ENCODE measurements around the genes CNTN6 and SUMF1.

DNA sequence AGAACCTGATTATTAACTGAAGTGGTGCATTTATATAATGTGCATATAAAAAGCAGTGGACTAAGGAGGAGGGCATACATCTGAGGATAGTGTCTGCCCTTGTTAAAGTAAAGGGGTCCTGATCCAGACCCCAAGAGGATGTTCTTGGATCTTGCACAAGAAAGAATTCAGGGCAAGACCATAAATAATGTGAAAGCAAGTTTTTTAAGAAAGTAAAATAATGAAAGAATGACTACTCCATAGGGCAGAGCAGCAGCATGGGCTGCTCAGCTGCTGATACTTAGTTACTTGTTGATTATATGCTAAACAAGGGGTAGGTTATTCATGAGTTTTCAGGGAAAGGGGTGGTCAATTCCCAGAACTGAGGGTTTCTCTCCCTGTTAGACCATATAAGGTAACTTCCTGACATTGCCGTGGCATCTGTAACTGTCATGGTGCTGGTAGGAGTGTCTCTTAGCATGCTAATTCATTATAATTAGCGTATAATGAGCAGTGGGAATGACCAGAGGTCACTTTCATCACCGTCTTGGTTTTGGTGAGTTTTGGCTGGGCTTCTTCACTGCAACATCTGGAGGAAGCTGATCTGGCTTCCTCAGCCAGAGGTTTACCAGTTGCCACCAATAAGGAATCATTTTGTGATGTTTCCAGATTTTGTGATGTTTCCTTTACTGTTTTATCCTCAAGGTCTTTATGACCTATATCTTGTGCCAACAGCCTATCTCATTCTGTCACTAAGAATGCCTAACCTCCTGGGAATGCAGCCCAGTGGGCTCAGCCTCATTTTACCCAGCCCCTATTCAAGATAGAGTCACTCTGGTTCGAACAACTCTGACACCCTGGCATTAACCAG is 121.8 kb upstream of the CHL1 start:
- RRBS = no CpG with 5 or more reads among the region's 4 CpGs

DNA sequence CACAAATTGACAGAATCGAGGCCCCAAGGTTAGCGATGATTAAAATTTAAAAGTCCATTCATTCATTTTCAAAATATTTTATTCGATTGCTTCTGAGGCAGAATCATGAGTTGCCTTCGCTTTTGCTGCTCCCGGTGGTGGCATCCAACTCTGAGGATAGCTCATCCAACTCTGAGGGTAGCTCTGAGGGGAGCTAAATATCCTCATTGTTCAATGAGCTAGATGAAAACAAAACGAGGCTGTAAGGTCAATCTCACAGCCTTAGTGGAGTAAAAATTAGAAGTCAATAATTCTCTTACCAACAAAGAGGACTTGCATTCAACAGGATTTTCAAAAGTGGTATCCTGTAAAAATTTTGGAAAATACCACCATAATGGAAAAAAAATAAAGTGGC is 869 bp upstream of the CHL1 start:
- RRBS = no CpG with 5 or more reads among the region's 6 CpGs

- RRBS = no CpG with 5 or more reads among the region's 8 CpGs
Measured at GRCh38 chr3:1092355-1093331, at the start of gene CNTN6. Gene CNTN6 (plus strand): TSS chr3:1093024.

- RRBS = no CpG with 5 or more reads among the region's 1 CpG
Measured at GRCh38 chr3:2222080-2222641, 123.5 kb downstream of the CNTN4 start.

- RRBS = no CpG with 5 or more reads among the region's 9 CpGs
Measured at GRCh38 chr3:3157498-3158060, 21.9 kb downstream of the CRBN start.

DNA sequence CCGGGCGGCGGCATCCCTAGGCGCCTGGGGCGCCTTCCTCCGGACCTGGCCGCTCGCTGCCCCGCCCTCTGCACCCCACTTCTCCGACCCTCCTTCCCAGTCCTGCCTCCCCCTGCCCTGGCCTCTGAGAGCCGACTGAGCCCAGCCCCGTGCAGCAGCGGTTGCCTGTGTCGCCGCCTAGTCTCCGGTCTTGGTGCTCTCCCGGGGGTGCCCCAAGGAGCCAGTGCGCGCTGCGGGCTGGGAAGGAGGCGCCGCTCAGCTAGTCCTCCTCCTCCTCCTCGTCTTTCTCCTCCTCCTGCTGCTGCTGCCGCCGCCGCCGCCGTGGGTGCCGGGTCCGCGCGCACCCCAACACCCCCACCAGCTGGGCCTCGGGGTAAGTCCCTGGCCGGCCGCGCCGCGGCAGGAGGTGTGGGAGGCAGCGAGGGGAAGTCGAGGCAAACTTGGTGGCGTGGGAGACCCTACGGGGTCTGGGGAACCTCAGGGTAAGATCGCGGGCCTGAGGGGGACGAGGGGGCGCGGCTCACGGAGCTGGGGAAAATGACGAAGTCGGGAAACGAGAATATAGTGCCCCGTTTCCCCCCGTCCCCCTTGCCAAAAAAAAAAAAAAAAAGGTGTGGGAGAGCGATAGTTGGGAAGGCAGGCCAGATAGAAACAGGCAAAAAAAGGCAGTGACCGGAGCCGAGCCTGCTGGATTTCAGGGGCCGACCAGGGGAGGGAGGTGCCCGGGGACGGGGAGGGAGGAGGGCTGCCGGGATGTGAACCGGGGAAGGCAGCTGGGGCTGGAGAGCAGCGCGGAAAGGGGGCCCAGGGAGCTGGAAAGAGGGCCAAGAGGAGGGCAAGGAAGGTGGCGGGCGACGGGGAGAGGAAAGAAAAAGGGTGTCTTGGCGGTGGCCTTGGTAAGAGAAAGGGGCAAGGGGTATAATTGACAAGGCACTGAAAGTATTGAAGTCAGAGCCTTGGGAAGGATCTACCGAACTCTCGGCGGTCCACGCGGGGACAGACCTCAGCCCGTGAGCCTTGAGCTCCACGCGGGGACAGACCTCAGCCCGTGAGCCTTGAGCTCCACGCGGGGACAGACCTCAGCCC is 659 bp downstream of the LRRN1 start:
- RRBS = 6% methylated on average over 16 of the region's 78 CpGs

GRCh38 chr3:4350663-4351248 is 47.6 kb downstream of the SETMAR start:
- RRBS = no CpG with 5 or more reads among the region's 2 CpGs

DNA sequence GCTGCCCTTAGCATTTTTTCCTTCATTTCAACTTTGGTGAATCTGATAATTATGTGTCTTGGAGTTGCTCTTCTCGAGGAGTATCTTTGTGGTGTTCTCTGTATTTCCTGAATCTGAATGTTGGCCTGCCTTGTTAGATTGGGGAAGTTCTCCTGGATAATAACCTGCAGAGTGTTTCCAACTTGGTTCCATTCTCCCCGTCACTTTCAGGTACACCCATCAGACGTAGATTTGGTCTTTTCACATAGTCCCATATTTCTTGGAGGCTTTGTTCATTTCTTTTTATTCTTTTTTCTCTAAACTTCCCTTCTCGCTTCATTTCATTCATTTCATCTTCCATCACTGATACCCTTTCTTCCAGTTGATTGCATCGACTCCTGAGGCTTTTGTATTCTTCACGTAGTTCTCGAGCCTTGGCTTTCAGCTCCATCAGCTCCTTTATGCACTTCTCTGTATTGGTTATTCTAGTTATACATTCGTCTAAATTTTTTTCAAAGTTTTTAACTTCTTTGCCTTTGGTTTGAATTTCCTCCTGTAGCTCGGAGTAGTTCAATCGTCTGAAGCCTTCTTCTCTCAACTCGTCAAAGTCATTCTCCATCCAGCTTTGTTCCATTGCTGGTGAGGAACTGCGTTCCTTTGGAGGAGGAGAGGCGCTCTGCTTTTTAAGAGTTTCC is 63.1 kb downstream of the SETMAR start:
- RRBS = no CpG with 5 or more reads among the region's 13 CpGs

DNA sequence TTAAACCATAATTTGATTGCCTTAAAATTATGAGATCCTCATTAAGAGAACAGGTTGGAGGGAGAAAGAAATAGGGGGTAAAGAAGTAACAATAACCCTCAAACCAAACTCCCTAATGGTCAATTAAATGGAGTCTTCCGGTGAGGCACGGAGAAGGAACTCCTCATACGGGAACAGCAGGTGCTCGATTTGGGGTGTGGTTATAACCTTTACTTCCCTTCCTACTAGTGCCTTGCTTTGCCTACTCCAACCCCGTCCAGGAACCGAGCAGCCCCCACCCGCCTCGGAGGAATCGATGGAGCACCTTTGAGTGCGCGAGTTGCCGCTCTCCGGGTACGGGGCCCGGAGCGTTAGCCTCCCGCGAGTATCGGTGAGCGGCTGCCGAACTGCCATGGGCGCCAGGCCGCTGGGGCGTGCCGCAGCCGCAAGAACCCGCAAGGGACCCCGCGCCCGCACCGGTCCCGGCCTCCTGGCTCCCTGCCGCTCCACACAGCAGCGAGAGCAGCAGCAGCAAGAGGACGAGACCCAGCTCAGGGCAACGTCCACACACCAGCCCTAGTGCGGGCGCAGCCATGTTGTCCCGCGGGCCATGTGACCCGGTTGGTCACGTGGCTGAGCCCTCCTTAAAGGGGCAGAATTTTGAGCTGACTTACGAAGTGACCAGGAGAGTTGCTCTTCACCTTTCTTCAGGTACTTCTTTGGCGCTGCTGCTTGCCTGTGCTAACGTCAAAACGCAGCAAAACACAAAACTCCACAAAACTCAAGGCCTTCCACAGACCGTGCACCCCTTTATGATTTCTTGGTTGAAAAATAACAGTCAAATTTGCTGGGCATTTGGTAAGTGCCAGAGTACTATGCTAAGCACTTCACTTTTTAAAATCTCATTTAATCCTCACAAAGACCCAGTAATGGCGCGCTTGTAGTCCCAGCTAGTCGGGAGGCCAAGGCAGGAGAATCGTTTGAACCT is at the start of gene SUMF1:
SUMF1 (minus strand) TSS at position 598 of the 967 bp plus-strand sequence.
- RRBS = 0% methylated on average over 6 of the region's 51 CpGs

- RRBS = no CpG with 5 or more reads among the region's 11 CpGs
Measured at GRCh38 chr3:4581939-4582454, 88.8 kb downstream of the ITPR1 start.

GRCh38 chr3:4584959-4585207 is 91.7 kb downstream of the ITPR1 start:
- RRBS = no CpG with 5 or more reads among the region's 4 CpGs

DNA sequence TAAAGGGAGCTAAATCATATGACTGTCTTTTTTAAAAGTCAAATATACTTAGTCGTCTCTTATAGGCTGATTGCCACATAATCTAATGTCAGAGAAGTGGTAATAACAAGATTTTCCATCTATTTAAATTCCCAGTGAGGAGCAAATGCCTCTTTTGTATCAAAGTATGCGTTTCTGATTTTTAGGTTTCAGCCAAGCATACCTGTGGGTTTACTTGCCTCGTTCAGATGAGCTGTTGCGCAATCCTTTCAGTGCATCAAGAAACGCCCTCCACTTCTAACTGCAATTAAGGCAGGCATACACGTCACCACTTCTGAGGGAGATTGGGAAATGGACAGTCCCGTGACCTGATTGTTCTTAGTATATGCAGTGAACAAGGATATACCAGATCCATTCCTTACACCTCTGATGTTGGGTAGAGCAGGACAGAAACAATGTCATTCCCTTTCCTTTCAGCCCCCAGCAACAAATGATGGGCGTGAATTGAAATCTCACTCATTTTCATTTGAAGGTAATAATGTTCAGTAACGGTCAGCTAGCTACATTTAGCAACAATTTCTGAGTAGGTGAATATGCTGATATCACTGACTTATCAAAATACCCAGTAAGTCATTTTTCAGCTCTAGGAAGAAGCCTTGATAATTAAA is 219.0 kb downstream of the ITPR1 start:
- RRBS = no CpG with 5 or more reads among the region's 9 CpGs

DNA sequence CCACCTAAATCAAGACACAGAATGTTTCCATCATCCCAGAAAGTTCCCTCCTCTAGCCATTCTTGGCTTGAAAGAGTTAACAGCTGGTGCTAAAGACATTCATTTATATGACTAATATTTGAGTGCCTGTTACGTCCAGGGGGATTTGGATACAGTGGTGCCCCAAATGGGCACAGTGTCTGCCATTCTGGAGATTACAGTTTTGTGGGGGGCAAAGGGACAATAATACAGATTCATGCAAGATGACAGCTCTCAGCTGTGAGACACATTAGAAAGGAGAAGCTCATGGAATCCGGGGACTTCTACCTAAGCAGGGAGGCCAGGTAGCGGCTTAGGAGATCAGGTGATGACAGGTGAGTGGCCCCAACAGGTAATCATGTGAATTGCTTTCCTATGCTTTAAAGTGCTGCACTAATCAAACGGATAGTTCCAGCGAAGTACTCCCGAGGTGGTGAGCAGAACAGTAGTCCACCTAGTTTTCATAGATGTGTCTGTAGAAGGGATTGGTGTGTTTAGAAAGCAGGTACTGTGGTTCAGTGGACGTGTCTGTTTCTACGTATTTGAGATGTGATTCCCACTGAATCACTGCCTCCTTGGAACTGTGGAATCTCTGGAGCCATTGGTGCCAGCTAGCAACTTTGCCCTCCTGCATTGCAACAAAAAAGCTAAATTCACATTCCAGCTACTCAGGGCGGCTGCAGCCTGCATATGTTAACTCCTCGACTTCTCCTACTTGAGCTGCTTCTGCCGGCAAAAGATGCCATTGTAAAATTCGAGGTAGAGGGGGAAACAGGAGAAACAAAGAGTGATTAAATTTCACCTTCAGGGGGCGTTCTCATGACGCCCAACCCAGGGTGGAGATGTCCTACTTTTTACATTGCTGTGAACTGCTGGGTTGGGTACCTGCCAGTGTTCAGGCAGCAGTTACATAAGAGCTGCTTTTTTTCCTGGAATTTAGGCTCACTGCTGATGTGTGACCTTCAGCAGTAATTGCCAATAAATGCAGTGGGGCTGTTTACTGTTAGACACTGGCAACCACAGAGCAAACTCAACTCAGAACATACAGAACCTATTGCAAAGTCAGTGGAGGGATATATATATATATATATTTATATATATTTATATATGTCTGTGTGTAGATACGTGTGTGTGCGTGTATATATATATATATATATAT is 227.3 kb downstream of the ITPR1 start:
- RRBS = no CpG with 5 or more reads among the region's 16 CpGs

DNA sequence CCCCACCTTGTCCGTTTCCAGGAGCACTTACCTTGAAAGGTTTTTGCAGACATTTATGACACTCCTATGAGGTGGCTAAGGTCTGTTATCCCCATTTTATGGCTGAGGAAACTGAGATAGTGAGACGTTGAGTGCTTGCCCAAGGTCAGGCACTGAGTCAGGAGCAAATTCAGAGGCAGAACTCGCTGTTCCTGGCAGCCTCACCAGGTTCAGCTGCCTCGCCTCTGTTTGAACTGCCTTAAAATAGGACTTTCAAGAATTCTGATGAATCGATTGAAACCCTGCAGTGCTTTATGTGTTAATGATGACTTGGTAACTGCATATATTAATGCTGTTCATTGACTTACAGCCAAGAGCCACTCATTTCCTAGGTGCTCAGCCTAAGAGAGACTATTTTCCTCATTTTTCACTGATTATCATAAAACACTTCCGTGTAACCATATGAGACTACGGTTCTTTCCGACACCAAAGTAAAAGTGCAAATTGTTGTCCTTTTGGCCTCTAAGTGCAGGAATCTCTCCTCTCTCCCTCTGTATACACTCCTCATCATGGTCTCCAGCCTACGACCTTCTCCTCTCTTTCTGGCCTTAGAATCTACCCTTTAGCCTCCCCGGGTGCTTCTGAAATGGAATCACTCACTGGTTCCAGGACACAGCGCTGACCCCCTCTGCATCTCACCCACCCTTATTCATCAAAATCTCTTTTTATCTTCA is 79.4 kb upstream of the BHLHE40 start:
- RRBS = no CpG with 5 or more reads among the region's 11 CpGs

DNA sequence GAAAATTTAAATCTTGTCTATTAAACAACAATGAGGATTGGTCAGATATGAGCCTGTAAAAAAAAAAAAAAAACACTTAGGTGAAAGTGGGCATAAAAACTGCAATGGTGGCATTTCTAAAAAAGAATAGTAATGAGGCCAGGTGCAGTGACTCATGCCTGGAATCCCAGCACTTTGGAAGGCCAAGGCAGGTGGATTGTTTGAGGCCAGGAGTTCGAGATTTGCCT is 38.4 kb upstream of the BHLHE40 start:
- RRBS = no CpG with 5 or more reads among the region's 1 CpG

- RRBS = no CpG with 5 or more reads among the region's 5 CpGs
Measured at GRCh38 chr3:5185716-5186632, 1.5 kb upstream of the EDEM1 start.

GRCh38 chr3:5187986-5188957 is 765 bp downstream of the EDEM1 start:
- RRBS = 3% methylated on average over 34 of the region's 77 CpGs

- RRBS = no CpG with 5 or more reads among the region's 6 CpGs
Measured at GRCh38 chr3:5189220-5189527, 1.7 kb downstream of the EDEM1 start.

DNA sequence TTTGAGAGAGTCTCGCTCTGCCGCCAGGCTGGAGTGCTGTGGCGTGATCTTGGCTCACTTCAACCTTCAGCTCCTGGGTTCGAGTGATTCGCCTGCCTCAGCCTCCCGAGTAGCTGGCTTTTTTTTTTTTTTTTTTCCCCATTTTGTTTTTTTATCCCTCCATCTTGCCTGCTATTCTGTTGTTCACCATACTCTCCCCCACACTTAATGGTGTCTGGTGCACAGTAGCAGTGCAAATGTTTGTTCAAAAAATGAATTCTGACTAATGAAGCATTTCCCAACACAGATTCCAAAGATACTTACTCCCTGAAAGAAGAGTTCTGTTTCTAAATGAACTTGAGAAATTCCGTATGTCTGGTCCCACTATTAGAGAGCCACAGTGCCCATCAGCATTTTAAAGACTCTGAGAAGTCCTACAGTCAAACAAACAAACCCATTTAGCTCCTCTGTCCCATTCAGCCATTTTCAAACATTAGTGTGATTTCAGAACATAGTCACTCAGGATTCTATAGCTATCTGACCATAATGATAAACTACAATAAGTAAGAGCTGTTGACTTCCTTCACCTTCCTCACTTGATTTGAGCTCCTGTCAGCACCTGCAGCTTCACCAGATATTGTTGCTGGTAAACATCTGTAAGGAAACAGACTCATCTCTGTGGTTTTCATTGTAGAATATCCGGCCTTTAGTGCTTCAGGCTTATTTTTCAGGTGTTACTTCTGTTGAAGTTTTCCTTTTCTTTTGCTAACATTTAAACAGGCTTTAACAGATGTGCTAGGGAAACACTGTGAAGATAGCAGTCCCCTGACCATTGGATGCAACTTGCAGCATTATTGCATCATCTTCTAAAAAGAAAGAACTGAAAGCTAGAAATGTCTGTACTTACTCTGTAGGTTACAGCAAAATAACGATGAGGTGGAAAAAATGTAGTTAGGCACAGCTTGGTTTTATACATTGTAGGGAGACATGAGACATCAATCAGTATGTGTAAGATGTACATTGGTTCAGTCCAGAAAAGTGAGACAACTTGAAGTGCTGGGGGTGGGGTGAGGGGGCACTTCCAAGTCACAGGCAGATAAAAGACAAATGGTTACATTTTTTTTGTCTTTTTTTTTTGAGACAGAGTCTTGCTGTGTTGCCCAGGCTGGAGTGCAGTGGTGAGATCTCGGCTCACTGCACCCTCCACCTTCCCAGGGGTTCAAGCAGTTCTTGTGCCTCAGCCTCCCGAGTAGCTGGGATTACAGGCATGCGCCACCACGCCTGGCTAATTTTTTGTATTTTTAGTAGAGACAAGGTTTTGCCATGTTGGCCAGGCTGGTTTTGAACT is 9.9 kb downstream of the EDEM1 start:
- RRBS = no CpG with 5 or more reads among the region's 13 CpGs

DNA sequence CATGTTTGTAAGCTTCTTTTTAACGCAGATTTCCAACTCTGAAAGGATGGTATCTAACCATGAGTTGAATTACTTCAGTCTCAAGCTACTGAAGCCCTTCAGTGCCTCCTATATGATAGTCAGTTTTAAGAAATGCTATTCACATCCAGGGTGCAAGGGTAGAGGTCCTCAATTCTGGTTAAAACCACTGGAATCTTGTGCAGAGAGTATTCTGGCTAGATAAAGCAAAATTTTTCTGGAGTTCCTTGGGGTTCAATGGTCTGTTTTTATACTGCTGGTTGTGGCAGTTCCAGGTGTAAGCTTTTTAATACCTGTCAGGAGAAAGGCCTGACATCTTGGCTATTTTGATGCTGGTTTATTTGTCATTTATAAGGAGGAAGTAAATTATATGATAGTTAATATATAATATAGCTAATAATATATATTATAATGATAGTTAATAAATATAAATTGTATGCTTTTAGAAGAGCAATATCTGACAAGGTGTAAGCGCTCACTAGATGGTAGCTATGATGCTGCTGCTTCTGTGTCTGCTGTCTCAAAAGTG is 801.1 kb downstream of the EDEM1 start:
- RRBS = no CpG with 5 or more reads among the region's 2 CpGs

All from islet of Langerhans (tissue), 1 donor.